Testis (tissue), 5 donors: ENCODE results near the gene ZFP57.

DNA sequence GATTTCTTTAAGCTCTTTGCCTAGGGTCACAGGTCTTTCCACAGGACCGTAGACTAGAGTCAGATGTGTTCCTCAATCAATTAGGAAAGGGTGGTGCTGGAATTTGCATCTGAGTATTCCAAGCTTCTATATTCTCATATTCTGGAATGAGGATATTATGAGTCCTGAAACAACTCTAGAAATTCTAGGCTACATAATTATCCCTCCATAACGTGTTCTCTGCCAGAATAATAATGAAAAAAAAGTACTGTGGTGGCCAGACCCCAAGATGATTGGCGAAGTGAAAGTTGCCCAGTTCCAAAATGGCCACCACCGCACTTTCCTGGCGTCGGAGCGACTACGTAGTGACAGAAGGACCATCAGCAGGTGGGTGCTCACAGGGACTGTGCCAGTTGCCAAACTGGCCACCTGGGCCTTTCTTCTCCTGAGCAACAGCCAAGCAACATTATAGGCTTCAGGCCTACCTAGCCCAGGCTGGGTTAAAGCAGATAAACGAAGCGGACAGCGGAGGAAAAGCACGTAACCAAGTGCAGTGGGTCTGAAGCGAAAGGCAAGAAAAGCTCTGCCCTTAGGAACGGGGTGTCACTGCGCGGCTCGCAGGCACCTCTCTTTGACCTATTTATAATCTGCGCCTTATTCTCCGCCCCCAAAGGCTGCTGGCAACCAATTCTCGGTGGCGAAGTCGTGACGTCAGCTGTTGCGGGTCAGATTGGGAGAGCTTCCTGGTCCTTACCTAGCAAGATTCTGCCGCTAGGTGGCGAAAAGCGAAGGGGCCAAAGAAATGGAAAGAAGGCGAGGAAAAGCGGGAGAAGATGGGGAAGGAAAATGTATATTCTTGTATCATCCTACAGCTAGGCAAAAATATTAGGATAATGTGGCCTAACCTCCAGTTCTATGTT, 7.1 kb upstream of the MOG start:
- PRO-cap, 3 experiments: peak in 3 of 3 experiments; most common plus-strand start position 760 of the sequence (in 2); most common minus-strand start position 596 of the sequence (in 3)
- RAMPAGE, long total RNA, 2 experiments: no peak in any of the 2 experiments
- RRBS: no CpG with 5 or more reads among the region's 29 CpGs

DNA sequence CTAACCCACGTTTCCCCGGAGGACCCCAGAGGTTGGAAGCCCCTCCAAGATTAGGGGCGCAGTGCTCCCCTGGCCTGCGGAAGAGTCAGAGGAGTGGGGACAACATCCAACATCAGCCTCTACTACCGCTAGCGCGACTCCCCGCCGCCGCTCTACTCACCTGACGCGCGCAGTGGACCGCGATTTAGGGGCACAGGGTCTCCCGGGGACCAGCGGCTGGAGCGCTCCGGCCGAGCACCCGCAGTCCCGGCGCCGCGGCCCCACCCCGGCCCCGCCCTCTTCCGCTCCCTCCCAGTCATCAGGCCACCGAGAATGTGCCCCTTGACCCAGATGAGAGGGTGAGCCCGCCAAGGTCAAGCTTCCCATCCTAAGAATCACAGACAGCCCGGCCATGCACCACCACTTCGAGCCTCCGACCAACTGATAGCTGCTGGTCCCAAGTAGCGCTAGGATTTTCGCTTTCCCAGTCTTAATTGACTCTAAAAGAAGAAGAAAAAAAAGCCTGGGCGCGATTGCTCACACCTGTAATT, at the start of gene ZFP57:
Gene ZFP57 (minus strand): TSS at position 251 of the 530 bp plus-strand sequence.
- PRO-cap, 3 experiments: no peak in any of the 3 experiments
- RAMPAGE, long total RNA, 2 experiments: start-site peak on the minus strand in 1 of 2 experiments, centred at position 226 of the sequence, 44 reads per replicate
- RRBS: 31% methylated on average over 2 of the region's 37 CpGs

DNA sequence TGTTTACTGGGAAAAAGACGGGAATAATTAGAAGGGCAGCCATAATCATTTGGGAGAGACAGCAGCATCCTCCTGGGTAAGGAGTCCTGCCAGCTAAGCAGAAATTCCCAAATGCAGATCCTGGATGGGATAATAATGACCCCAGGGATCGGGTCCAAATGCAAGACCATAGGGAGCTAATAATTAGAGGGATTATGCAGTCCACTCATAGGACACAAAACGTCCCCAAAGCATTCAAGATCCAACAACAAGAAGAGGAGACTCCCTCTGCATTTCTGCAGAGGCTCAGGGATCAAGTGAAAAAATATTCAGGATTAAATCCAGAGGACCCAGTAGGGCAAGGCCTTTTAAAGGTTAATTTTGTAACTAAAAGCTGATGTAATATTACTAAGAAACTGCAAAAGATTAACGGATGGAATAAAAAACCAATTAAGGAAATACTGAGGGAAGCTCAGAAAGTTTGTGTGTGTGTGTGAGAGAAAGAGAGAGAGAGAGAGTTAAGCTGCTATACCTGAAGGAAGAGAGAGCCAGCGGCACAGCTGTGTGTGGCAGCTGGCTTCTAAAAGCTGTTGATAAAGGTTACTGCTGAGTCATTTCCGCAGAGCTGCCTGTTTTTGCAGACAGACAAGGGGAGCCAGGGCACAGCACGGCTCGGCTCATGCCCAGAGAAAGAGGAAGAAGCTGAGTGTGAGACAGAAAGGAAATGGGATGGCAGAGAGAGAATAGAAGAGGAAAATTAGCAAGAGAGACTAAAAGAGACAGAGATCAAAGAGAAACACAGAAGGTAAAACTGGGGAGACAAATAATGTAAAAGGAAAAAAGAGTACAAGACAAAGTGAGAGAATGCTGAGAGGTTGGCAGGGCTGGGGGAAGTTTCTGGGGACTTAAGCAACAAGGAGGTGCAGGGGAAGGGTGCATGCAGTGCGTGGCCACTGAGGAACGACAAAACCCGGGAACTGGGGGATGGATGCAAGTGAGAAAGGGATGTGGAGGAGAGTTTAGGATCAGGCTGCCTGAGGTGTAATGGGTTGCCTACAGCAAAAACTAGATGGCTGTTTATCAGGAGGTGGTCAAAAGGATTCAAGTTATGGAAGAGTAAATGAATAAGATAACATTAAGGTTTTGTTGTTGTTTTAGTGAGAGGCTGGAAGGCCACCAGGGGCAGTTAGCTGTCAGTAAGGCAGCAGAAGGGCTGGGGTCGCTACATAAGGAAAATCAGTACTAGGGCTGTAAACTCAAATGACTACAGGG, 22.5 kb downstream of the HLA-A start:
- PRO-cap, 3 experiments: peak in 3 of 3 experiments; most common plus-strand start position 623 of the sequence (in 3); most common minus-strand start position 561 of the sequence (in 1)
- RAMPAGE, long total RNA, 2 experiments: no peak in any of the 2 experiments
- RRBS: no CpG with 5 or more reads among the region's 12 CpGs

DNA sequence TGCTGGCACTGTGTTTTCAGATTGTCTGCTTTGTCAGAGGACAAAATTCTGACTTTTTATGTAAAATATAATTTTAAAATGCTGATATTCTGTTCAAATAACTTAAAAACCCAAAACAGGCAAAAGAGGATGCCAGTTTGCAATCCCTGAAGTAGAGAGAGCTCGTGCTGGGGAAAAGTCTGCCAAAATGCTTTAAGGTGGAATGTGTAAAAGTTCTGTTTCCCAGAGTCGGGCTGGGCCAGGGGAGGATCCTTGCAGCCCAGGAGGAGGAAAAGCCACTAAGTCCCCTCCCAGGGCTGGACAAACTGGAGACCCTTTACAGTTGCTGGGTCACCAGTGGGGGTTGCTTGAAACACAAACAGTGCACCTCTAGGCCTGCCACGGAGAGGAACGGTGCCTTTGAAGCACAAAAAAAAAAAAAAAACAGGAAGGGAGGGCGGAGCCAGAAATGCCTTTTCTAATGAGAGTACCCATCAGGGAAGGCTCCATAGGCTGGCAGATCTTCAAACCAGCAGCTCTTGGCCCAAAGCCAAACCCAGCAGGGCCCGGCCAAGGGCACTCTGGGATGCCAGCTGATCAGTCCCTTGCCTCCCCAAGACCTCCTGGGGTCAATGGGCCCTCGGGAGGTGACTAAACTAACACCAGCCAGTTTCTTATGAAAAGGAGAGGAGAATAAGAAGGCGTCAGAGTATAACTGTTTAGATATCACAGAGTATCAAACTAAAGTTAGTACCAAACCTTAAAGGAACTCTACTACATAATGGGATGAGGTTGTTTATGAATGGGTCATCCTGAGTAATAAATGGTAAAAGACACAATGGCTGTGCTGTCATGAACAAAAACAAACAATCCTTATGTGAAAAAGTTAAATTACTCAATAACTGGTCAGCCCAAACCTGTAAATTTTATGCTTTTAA, 23.7 kb downstream of the HLA-A start:
- PRO-cap, 3 experiments: peak in 3 of 3 experiments; most common plus-strand start position 611 of the sequence (in 2); most common minus-strand start position 371 of the sequence (in 1)
- RAMPAGE, long total RNA, 2 experiments: no peak in any of the 2 experiments
- RRBS: no CpG with 5 or more reads among the region's 8 CpGs

- PRO-cap, 3 experiments: peak in 3 of 3 experiments; most common plus-strand start chr6:29976694 (in 3); most common minus-strand start chr6:29976745 (in 3)
- RAMPAGE, long total RNA, 2 experiments: no peak in any of the 2 experiments
- RRBS: under 1% methylated on average over 9 of the region's 71 CpGs
Measured at GRCh38 chr6:29976525-29977675, 34.6 kb downstream of the HLA-A start.

DNA sequence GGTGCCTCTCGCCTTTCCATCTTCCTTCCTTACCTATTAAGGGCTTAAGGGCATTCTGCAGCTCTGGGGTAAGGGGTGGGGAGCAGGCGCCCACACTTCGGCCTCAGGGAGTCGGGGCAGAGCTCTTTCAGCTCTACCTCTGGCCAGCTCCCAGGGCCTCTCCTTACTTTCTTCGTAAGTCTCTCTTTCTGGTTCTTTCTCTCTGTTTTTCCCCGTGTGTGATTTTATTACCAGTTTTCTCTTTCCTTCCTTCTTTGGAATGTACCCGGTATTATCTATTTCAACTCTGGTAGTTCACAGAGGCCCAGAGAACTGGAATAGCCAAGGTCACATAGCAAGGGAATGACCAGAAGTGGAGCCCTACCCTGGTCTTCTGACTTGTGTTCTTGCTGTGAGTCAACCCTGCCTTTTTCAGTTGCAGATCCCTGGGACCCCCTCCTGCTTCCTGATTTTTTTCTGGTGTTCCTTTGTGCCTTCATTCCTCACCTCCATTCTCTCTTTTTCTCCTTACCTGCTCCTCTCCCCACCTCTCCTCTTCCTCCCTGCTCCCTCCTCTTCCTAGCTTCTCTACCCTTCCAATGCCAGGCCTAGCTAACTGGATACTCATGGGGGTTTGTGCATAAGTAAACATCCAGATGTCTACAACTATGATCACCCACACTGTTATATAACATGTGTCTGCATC, 789 bp upstream of the RNF39 start:
- PRO-cap, 3 experiments: peak in 3 of 3 experiments; most common plus-strand start position 414 of the sequence (in 2); most common minus-strand start position 141 of the sequence (in 2)
- RAMPAGE, long total RNA, 2 experiments: no peak in any of the 2 experiments
- RRBS: no CpG with 5 or more reads among the region's 7 CpGs

GRCh38 chr6:30097920-30098294, 15.0 kb downstream of the TRIM31 start:
- PRO-cap, 3 experiments: no peak in any of the 3 experiments
- RAMPAGE, long total RNA, 2 experiments: no peak in any of the 2 experiments
- RRBS: no CpG with 5 or more reads among the region's 1 CpG

DNA sequence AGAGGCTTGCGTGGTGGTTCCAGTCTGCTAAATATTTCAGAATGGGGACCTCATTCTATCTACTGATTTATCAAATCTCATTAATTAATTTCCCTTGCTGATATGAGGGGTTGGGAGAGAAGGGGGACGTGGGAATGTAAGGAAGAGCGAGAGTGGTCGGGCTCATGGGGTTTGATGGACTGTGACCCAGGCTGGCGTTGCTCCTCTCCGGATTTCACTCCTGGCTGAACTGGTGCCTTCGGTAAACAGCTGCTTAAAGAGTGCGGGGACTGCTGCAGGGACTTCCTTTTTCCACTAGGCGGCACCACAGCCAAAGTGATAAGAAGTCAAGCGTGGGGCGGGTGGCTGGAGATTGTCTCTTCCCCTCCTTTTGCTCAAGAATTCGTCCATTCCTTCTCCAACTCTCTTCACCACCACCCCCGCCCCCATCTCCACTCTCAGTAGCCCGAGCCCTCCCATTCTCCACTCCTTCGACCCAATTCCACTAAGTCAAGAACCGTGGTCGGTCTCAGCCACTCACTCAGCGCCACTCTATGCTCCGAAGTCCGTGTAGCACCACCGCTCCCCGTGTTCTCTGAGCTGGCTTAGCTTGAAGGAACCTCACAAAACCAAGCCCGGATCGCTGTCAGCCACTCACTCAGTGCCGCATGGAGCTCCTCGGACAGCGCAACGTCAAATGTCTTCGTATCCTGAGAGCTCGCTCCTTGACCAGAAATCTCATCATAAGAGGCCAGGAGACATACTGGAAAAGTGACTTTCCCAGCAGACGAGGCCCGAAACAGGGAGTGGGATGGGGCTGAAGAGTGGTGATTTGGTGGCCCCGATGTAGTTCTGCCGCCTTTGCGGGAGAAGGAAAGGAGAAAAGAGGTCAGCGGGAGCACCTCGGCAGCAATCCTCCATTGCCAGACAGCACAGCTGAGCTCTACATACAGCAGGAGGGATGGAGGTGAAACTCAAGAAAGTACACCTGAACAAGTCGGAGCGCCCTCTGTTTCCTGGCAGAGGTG, 9.6 kb downstream of the TRIM31 start:
- PRO-cap, 3 experiments: peak in 3 of 3 experiments; most common plus-strand start position 318 of the sequence (in 2); most common minus-strand start position 231 of the sequence (in 3)
- RAMPAGE, long total RNA, 2 experiments: no peak in any of the 2 experiments
- RRBS: no CpG with 5 or more reads among the region's 39 CpGs

DNA sequence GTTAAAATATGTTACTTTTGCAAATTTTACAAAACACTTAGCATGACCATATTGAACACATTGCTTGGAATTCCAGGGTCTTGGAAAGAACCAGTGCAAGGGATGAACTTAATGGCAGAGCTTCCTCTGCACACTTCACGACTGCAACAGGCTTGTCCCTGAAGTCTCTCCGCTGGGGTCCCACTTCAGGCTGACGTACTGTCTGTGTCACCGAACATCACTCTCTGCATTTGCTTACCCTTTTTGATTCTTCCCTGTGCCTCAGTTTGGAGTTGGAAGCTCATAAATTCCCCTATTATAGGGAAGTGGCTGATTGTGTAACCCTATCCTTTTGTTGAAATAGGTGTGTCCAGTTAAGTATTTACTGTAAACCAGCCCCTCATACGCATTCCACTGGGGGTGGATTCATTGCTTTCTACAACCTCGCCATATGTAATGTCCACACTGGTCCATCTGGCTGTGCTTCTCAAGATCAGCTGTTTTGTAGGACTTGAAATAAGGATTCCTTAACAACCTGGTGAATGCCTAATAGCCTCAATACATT, 6.2 kb upstream of the TRIM40 start:
- PRO-cap, 3 experiments: no peak in any of the 3 experiments
- RAMPAGE, long total RNA, 2 experiments: no peak in any of the 2 experiments
- RRBS: no CpG with 5 or more reads among the region's 6 CpGs

- PRO-cap, 3 experiments: no peak in any of the 3 experiments
- RAMPAGE, long total RNA, 2 experiments: no peak in any of the 2 experiments
- RRBS: no CpG with 5 or more reads among the region's 11 CpGs
Measured at GRCh38 chr6:30206600-30207708, 6.3 kb downstream of the TRIM26 start.

DNA sequence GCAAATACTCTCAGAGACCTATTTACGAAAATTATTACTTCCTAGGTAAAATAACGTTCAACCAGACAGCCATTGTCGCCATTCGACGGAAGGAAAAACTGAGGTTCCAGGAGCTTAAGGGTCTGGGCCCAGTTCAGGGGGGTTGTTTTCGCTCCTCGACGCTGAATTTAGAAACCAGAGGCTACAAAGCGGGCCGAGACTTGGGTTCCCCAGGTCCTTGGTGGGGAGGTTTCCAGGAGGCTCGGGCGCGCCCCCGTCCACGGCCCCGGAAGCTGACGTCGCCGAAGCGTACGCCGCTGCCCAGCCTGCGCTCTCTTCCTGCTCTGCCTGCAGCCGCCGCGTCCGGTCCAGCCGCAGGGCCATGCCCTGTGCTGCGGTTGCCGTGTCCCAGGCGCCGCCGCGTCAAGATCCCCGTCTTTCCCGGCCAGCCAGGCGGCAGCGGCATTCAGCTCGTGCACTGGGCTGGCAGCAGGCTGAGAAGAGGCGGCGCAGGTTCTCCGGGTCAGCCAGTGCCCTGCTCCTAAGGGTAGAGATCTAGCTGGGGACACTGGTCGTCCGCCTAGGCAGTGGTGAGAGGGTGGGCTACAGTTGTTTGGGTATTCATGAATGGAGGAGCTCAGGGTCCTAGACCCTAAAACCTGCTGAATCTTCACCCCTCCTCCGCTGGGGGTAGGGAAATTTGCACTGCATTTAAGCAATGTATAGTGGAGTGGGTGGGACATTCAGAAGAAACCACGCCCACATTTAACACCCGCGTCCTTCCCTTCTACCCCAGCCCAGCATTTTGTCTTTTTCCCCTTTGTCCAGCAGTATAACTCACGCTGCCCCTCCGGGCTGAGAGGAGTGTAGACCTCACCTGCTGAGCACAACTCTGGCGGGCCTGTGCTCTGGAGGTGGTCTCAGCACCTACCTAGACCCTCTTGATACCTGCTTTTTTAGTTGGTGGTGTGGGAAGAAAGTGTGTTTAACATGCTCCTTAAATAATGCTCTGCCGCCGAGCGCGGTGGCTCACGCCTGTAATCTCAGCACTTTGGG, 1.0 kb upstream of the TRIM26 start:
- PRO-cap, 3 experiments: peak in 3 of 3 experiments; most common plus-strand start position 332 of the sequence (in 2); most common minus-strand start position 274 of the sequence (in 3)
- RAMPAGE, long total RNA, 2 experiments: start-site peak on the plus strand in 1 of 2 experiments, centred at position 313 of the sequence, 5 reads per replicate; start-site peak on the minus strand in 1 of 2 experiments, centred at position 256 of the sequence, 18 reads per replicate
- RRBS: under 1% methylated on average over 25 of the region's 56 CpGs

DNA sequence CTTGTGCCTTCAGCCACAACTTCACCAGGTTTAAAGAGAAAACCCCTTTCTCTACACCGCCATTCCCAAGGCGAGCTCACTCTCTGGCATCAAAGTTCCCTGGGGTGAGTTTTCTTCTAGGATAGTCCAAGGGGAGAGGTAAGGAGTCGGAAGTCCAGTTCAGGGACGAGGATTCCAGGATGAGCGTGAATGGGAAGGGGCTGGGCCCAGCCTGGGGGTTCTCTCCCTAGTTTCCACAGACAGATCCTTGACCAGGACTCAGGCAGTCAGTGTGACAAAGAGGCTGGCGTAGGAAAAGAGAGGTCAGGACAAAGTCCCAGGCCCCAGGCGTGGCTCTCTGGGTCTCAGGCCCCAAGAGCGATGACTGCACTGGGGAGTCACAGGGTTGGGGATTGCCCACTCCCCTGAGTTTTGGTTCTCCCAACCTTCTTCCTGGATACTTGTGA, 45.9 kb upstream of the TRIM26 start:
- PRO-cap, 3 experiments: peak in 3 of 3 experiments; most common minus-strand start position 336 of the sequence (in 1)
- RAMPAGE, long total RNA, 2 experiments: no peak in any of the 2 experiments
- RRBS: no CpG with 5 or more reads among the region's 8 CpGs

GRCh38 chr6:30307031-30307609, 19.6 kb upstream of the TRIM39 start:
- PRO-cap, 3 experiments: no peak in any of the 3 experiments
- RAMPAGE, long total RNA, 2 experiments: no peak in any of the 2 experiments
- RRBS: no CpG with 5 or more reads among the region's 5 CpGs

DNA sequence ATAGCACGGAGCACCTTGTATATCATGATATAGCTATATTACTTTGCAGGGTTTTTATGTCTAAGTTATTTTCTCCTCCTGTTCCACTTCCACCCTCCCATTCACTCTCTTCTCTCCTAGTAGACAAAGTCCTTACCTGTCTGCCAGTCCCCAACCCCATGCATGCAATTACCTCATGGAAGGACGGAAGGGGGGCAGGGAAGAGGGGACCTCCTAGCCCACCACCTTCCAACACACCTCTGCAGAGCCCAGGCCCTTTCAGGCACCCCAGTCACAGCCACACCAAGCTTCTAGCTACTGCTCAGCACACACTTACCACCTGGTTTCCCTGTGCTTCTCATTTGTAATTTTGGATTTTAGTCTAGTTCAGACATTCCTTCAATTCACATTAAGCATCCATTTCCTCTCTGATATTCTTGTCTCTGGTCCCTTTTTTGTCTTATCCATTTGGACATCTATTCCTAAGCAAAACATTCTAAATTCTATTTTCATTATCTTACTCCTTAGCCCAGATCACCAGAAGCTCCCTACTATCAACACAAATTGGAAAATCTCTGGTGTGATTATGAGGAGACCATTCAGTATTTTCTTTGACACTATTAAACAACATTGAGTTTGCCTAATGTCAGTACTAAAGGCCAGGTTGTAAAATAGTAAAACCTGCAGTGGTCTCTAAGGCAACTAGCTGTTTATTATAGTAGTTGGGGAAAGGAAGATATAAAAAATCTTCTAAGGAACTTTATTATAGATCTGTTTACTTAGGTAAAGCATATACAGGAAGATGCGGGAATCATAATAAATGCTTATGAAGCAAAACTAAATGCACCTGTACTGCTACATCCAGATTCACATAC, 9.2 kb upstream of the TRIM39 start:
- PRO-cap, 3 experiments: no peak in any of the 3 experiments
- RAMPAGE, long total RNA, 2 experiments: no peak in any of the 2 experiments
- RRBS: no CpG with 5 or more reads among the region's 3 CpGs

- PRO-cap, 3 experiments: no peak in any of the 3 experiments
- RAMPAGE, long total RNA, 2 experiments: no peak in any of the 2 experiments
- RRBS: no CpG with 5 or more reads among the region's 5 CpGs
Measured at GRCh38 chr6:30487651-30488083, 1.6 kb upstream of the HLA-E start.

GRCh38 chr6:30490786-30491862, 1.8 kb downstream of the HLA-E start:
- PRO-cap, 3 experiments: no peak in any of the 3 experiments
- RAMPAGE, long total RNA, 2 experiments: no peak in any of the 2 experiments
- RRBS: no CpG with 5 or more reads among the region's 19 CpGs

- PRO-cap, 3 experiments: no peak in any of the 3 experiments
- RAMPAGE, long total RNA, 2 experiments: no peak in any of the 2 experiments
- RRBS: no CpG with 5 or more reads among the region's 11 CpGs
Measured at GRCh38 chr6:30495247-30495989, 6.1 kb downstream of the HLA-E start.

GRCh38 chr6:30521070-30521658, 31.9 kb downstream of the HLA-E start:
- PRO-cap, 3 experiments: no peak in any of the 3 experiments
- RAMPAGE, long total RNA, 2 experiments: no peak in any of the 2 experiments
- RRBS: no CpG with 5 or more reads among the region's 10 CpGs

DNA sequence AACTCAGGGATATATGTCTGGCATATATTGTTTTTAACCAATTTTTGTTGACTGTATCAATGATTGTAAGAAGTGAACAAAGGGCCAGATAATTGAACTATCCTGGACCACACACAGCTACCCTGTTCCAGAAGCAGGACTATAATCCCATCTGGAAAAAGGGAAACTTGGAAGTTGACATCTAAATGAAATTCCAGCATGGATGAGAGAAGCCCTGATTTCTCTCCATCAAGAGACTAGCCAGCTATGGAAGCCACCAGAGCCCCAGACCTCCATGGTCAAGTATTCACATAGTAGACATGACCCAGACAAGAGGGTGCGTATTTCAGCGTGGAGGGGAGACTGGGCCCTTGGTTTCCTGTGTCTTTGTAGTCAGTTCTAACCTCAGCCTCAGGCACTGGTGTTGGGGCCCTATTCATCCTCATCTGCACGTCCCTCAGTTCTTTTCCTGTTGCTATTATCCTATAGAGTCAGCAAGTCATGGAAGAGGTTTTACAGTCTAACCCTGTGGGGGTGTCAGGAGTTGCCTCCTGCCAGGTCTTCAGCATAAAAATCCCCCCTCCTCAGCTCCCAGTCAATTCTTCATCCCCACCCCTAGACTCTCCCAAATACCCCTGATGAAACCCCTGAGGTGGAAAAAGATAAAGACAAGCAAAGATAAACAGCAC, 12.5 kb downstream of the GNL1 start:
- PRO-cap, 3 experiments: no peak in any of the 3 experiments
- RAMPAGE, long total RNA, 2 experiments: no peak in any of the 2 experiments
- RRBS: no CpG with 5 or more reads among the region's 3 CpGs

DNA sequence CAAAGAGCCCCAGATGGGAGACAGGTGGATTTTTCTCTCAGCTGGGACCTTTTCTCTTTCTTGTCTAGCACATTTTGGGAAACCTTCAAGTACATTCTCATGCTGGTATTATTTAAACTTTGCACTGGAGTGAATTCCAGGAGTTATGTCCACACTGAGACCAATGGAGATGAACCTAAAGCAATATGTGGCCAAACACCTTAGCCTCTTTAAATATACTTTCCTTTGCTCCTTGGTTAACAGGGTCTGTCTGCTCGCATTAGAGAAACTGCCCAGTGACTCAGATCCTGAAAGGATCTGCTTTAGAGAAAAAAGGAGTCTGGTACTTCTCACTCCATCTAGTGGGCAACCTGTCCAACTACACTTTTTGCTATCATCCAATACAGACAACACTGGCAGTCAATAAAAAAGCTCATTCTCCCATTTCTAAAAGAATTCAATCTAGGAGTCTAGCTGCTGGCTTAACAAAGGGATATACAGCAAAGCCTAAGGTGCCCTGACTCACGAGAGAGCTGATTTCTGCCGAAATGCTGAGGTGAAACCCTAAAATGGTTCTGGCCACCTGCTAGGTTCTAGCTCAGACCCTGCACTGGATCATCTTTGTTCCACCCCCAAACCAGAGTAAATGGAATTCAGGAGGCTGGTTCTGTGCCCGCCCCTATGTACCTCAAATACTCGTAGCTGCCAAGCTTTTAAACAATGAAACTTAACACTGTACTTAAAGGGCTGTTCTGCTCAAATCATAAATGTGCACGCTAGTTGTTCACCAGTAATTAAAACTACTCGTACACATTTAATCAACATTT, 11.6 kb downstream of the GNL1 start:
- PRO-cap, 3 experiments: no peak in any of the 3 experiments
- RAMPAGE, long total RNA, 2 experiments: no peak in any of the 2 experiments
- RRBS: no CpG with 5 or more reads among the region's 7 CpGs